Pulmonary lymph node (tissue), 1 donor: ENCODE measurements around the genes ASXL3 and DTNA.

GRCh38 chr18:32160545-32160991 lies 29.3 kb upstream of the MEP1B start:
- PRO-cap = no peak

- PRO-cap = no peak
Observed at GRCh38 chr18:32346599-32347037, 124.1 kb downstream of the GAREM1 start.

- PRO-cap = no peak
Observed at GRCh38 chr18:32769263-32769888, 3.4 kb downstream of the KLHL14 start.

DNA sequence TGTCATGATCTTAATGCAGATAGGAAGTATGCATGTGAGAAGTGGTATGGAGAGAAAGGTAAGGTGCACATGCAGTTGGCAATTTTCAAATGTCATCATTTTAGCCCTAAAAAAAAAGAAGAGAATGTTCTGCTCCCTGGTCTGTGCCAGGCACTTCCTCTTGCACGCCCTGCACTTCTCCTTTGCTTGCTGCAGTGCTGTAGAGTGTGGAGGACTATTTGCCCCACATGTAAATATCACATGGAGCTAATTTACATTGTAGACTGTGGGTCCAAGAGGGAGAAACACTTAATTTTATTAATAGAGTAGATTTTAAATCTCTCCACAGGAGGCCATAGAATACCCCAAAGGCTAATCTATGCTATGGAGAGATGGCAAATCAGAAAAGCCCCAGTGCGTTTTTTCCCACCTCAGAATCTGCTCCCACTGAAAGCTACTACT lies 137.0 kb upstream of the KLHL14 start:
- PRO-cap = no peak

- PRO-cap = no peak
Observed at GRCh38 chr18:32998814-32999213, 226.0 kb upstream of the KLHL14 start.

- PRO-cap = bidirectional peak, plus-strand start at chr18:33578634, minus-strand start at chr18:33578508
Observed at GRCh38 chr18:33577540-33578707, at the start of gene ASXL3. TSS of gene ASXL3 (plus strand) at chr18:33578219.

DNA sequence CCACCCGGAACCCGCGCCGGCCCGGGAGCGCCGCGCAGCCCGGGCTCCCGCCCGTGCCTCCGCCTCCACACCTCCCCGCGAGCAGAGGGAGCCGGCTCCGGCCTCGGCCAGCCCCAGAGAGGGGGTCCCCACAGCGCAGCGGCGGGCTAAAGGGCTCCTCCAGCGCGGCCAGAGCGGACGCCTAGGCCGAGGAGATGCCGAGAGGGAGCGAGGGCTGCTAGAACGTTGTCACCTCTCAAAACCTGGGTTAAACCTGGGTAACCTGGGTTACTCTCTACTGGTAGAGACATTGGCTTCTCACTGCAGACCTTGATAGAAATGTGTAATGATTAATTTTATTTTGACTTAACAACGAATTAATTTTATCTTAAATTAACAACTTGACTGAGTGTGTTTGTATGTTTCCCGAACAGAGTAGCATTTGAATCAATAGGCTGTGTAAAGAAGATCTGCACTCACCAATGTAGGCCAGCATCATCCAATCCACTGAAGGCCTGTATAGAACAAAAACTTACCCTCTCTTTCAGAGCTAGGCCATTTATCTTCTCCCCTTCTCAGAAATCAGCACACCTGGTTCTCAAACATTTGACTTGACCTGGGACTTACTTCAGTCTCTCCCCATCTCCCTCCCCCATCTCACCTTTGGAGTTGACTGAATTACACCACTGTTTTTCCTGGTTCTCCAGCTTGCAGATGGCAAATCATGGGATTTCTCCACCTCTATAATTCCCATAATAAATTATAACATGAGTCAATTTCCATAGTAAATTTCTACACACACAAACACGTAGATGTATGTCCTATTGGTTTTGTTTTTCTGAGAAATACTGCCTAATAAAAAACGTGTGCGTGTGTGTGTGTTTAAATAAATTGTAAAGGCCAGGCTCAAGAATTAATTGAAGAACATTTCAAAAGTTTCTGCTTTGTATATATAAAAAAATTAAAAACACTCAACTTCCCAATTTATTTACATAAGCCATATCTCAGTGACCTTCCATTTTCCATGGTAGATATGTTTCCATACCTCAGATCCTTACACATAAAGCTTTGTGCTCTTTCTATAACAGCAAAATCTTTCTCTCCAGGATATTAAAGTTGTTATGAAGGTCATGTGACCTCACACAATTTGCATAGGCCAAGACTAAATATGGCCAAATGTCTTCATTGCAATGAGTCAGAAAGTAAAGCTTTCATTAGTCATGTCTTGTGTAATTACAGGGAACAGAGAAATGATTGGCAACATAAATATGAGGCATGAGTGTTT lies 243.0 kb downstream of the ASXL3 start:
- PRO-cap = no peak

GRCh38 chr18:33851540-33852427 lies 273.8 kb downstream of the ASXL3 start:
- PRO-cap = no peak

- PRO-cap = no peak
Observed at GRCh38 chr18:34330410-34330711, 105.6 kb upstream of the NOL4 start.

GRCh38 chr18:34331356-34331810 lies 106.7 kb upstream of the NOL4 start:
- PRO-cap = no peak

DNA sequence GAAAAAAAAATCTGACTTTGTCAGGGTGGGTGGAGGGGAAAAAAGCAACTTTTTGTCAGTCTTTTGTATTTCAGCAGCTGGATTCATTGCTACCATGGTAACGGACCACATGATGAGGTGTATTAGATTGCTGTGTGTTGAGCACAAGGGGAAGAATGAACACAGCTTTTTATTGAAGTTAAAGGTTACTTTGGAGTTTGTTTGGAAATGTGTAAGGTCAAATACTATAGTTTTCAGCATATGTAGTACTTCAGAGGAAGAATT lies at the start of gene DTNA:
Gene DTNA, plus strand, starts transcription at position 152 of the 264 bp plus-strand sequence.
- PRO-cap = no peak

GRCh38 chr18:34803908-34804569 lies 93.9 kb downstream of the DTNA start:
- PRO-cap = no peak

GRCh38 chr18:35028625-35028869 lies 12.7 kb upstream of the MAPRE2 start:
- PRO-cap = no peak

DNA sequence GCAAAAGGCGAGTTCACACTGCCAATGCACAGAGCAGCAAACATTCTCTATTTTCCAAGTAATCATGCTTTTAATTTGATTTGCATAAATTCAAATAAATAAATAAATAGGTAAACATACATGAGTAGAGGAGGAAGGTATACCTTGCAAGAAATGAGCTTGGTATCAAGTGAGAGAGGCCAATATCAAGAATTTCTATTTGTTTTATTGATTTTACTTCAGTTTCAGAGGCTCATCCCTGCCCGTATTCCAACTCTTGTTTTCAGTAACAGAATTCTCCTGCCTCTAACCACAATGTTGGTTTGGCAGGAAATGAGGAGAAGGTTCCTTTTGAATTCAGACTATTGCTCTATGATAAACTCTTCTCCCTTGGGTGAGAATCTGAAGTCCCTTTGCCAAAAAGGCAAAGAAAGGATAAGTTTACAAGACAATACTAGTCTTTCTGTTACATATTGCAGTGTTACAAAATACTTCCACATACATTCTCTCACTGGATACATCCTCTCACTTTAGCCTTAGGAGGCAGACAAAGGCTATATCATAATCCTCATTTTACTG lies 68.3 kb upstream of the ZNF397 start:
- PRO-cap = no peak

DNA sequence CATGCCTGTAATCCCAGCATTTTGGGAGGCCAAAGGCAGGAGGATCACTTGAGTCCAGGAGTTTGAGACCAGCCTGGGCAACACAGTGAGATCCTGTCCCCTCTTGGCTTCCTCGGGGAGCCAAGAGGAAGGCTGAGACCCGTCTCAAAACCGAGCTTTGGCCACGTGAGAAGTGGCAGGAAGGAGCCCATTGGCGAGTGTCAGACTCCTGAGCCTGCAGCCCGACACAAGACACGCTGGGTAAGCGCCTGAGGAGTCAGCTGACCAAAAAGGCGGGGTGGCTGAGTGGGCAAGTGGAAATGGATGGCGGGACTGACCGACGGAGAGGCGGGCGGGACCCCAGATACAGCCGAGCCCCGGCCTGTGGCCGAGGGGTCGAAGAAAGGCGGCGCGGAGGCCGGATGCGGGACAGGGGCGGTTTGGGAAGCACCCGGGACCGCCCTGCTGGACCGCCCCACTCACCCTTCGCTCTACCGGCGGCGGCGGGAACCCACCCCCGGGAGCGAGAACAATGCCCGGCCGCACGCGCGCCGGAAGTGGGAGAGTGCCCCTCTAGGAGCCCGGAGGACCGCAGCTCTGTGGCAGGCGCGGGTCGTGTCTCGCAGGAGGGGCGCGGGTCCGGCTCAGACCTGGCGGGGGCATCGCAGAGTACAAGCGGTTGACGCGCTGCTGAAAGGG lies 22.9 kb downstream of the ZSCAN30 start:
- PRO-cap = bidirectional peak, plus-strand start at position 319 of the sequence, minus-strand start at position 114 of the sequence; bidirectional peak, plus-strand start at position 626 of the sequence, minus-strand start at position 510 of the sequence

DNA sequence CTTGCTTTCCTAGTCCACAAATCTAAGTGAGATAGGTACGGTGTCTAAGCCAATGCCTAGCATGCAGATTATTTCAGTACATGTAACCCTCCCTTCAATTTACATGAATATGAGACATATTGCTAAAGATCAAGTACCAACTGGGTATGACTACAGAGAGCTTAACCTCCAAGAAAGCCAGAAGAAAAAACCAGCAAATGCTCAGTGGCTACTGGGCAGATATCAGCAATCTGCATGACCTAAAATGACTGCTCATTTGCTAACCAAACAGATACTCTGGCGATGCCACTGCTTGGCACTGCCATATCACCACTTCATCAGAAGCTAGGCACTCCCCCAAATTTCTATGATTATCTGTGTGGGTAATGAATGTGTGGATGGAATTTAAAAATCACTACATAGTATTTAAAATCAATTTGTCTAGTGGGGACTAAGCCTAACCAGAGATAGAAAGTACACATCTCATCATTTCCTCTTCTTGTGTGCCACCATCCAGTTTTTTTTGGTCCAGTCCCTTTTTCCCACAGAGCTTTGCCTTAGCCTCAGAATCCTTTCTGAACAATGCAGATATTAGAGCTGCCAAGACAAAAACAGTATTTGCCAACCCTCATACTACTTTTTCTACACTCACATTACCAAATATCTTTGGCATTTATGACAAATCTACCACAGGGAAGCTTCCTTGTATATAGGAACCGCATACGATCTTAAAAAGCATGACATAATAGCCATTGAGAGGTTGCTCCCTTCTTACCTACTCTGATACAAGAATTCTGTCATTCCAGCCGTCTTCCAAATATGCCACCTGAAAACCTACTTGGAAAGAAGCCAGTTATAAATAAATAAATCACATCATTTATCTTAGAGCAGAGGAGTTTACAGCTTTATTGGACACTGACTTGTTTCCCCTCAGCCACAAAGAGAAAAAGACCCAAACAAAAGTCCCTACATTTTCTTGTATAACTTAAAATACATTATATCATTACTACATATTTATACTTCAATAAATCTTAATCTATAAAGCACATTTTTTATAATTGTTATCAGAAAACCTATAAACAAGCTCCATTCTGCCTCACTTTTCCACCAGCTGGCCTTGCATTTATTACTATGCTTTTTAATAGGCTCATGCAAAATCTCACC lies 9.5 kb downstream of the ZNF24 start:
- PRO-cap = no peak

DNA sequence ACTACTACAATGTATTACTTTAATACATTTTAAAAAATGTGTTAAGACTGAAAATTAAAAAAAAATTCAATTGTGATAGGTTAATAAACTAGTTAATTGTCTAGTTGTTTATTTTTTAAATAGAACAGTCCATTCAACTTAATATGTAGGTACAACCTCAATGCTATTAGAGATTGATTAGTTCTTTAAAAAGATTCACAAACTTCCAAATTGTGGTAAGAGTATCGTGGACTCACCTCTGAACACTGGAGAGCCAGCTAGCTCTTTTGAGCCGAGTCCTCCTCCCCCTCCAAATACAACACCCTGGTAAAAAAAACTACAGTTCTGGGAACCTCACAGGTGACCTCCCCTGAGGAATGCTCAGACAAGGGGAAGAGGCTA lies 8.5 kb downstream of the ZNF24 start:
- PRO-cap = no peak

GRCh38 chr18:35477422-35477921 lies 20.3 kb downstream of the INO80C start:
- PRO-cap = no peak

DNA sequence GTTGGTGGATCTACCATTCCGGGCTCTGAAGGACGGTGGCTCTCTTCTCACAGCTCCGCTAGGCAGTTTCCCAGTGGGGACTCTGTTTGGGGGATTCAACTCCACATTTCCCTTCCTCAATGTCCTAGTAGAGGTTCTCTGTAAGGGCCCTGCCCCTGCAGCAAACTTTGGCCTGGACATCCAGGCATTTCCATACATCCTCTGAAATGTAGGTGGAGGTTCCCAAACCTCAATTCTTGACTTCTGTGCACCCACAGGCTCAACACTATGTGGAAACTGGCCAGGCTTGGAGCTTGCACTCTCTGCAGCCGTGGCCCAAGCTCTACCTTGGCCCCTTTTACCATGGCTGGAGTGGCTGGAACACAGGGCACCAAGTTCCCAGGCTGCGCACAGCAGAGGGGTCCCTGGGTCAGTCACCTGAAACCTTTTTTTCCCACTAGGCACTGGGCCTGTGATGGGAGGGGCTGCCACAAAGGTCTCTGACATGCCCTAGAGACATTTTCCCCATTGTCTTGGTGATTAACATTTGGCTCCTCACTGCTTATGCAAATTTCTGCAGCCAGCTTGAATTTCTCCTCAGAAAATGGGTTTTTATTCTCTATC lies 9.5 kb downstream of the INO80C start:
- PRO-cap = no peak

DNA sequence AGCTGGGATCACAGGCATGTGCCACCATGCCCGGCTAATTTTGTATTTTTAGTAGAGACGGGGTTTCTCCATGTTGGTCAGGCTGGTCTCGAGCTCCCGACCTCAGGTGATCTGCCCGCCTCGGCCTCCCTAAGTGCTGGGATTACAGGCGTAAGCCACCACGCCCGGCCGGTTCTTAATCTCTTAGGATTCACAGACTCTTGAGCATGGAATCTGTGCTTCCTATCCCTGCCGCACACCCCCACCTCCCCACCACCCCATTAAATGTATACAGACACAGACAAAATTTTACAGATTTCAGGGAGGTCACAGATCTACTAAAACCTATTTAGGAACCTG lies 732 bp upstream of the INO80C start:
- PRO-cap = no peak